Spinal cord (tissue), 3 donors: ENCODE measurements around a stretch of chr13.

DNA sequence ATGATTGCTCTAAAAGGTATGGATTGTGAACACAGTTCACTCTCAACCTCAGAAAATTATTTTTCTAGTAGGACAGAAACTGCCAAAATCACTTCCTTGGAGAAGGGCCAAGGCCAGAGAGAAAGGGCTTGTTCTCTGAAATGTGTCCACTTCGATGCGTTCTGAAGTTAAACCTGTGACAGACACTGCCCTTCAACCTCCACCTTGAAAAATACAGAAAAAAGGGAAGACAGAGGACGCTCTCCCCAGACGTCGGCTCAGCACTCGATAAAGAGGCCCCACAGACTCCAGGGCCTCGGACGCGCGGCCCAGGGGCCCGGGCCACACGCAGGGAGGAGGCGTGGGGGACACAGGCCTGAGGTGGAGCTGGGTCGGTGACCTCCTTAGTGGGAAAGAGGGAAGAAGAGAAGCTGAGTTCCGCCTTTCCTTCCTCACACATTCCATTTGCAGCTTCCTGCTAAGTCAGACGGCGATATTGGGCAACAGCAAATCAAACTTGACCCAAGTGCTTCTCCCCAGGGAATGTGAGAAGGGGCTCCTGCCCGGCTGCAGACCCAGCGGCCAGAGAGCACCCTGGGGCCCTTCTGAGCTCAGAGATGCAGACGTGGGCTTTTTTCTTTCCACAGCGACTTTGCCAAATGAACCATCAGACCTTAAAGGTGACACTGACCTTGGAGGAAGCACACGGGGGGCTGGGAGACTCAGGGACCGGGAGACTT lies 63.5 kb downstream of the RASA3 start:
- PRO-cap = no peak
- RAMPAGE, long total RNA = no peak

- PRO-cap = no peak
- RAMPAGE, long total RNA = no peak
These were observed 43.5 kb downstream of the RASA3 start for GRCh38 chr13:114089057-114089256.

- PRO-cap = no peak
- RAMPAGE, long total RNA = no peak
These were observed 13.5 kb downstream of the RASA3 start for GRCh38 chr13:114118557-114119760.

GRCh38 chr13:114124933-114125604 lies 7.4 kb downstream of the RASA3 start:
- PRO-cap = no peak
- RAMPAGE, long total RNA = no peak

DNA sequence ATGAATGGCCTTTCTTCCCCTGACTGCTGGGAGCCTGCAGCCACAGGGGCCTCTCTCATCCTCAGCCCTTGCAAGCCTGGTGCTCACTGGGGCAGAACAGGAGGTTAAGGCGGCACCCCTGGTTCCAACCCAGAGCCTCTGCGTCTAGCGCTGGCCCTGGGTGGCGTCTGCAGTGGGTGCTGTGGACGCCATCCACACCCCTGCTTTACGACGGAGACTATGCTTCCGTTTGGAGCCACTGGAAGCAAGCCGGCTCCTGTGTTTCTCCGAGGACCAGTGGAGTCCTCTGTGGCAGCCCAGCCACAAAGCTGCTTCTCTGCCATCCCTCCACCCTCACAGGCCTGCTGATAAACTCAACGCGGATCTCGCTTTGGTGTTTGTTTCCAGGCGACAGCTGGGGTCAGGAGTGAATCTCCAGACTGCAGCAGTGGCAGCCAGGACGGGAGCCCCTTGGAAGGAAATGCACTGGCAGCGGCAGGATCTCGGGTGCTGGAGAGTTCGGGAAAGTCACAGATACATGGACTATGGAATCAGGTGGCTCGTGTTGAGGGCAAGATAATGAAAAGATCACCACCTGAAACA lies 2.1 kb upstream of the RASA3 start:
- PRO-cap = no peak
- RAMPAGE, long total RNA = no peak

DNA sequence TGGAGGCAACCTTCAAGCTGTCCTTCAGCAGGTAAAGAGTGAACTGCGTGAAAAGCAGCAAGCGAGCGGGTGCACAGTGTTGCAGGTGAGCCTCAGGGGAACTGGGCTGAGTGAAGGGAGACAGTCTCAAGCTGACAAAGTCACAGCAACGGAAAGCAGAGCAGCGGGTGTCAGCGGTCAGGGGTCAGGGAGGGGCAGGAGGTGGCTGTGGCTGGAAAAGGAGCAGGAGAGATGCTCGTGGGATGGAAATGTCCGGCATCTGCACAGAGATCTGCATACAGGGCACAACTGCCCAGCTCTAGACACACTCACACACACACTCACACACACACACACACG lies 8.5 kb upstream of the RASA3 start:
- PRO-cap = no peak
- RAMPAGE, long total RNA = no peak

DNA sequence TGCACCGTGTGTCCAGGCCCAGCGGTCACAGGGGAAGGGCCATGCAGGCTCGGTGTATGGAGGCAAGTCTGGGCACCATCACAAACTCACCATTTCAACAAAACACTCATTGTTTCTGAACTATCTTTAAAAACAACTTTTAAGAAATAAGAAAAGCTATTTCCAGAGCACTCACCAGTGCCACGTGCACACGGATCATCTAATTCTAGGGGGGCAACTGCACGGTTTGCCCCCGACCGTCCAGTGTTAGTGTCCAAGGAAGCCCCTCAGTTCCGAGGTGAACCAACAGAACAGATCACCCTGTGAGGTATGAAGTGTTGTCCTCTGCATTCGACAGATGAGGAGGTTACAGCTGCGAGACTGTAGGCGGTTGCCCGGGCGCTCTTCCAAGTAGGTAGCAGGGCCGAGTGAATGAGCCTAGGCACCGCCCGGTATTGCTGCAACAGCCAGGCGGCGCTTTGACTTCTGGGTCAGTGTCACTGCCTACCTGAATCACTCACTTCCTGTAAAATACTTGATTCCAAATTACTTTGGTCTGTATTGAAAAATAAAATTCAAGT lies 19.1 kb upstream of the RASA3 start:
- PRO-cap = no peak
- RAMPAGE, long total RNA = no peak

DNA sequence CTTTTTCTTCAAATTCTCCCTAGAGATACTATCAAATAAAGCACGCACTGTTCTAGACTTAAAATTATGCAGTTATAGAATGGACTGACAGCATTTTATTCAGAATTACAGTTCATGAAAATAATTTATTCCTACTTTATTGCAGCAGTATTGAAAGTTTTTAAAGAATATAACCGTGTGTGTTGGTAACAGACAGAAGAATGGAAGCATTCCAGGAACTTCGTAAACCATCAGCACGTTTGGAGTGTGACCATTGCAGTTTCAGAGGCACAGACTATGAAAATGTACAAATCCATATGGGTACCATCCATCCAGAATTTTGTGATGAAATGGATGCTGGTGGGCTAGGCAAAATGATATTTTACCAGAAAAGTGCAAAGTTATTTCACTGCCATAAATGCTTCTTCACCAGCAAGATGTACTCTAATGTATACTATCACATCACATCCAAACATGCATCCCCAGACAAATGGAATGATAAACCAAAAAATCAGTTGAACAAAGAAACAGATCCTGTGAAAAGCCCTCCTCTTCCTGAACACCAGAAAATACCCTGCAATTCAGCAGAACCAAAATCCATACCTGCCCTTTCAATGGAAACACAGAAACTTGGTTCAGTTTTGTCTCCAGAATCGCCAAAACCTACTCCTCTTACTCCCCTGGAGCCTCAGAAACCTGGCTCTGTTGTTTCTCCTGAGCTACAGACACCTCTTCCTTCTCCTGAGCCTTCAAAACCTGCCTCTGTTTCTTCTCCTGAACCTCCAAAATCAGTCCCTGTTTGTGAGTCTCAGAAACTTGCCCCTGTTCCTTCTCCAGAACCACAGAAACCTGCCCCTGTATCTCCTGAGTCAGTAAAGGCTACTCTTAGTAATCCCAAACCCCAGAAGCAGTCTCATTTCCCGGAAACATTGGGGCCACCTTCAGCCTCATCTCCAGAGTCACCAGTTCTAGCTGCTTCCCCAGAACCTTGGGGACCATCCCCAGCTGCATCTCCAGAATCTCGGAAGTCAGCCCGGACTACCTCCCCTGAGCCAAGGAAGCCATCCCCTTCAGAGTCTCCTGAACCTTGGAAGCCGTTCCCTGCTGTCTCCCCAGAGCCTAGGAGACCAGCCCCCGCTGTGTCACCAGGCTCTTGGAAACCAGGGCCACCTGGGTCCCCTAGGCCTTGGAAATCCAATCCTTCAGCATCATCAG lies 9.7 kb downstream of the CHAMP1 start:
- PRO-cap = no peak
- RAMPAGE, long total RNA = no peak